Progenitor cell of endocrine pancreas (in vitro differentiated cells): ENCODE data around the genes LVRN and PPIC.

GRCh38 chr5:115708325-115708920 is 82.6 kb upstream of the TMED7 start:
- PRO-cap: no peak

GRCh38 chr5:115801945-115802461 is 14.5 kb downstream of the CDO1 start:
- PRO-cap: no peak

- PRO-cap: no peak
These were observed 9.3 kb downstream of the AP3S1 start for GRCh38 chr5:115851098-115851438.

GRCh38 chr5:115962345-115963345 is at the start of gene LVRN:
TSS of gene LVRN (plus strand) at chr5:115962475.
- PRO-cap: no peak

DNA sequence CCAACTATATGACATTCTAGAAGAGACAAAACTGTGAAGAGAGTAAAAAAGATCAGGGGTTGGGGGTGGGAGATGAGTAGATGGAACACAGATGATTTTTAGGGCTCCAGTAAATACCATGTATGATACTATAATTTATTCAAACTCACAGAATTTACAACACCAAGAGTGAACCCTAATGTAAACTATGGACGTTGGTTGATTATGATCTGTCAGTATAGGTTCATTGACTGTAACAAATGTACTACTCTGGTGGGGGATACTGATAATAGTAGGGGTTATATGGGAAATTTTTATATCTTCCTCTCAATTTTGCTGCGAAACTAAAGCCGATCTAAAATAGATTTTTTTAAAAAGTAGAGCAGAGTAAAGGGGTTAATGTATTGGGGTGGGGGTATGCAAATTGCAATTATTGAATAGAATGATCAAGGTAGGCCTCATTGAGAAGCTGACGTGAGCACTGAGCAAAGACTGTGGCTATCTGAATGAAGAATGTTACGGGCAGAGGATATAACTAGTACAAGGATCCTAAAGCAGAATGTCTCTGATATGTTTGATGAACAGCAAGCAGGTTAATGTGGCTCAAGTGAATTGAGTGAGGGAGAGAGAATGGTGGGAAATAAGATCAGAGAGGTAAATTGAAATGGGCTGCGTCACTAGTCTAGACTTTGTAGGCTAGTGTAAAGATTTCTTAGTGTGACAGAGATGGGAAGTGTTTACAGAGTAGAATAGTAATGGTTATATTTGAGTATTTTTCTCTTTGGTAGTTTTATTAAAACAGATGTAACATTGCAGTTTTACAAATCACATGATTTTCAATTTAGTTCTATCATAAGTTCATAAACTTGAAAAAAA is 152.0 kb downstream of the COMMD10 start:
- PRO-cap: no peak

DNA sequence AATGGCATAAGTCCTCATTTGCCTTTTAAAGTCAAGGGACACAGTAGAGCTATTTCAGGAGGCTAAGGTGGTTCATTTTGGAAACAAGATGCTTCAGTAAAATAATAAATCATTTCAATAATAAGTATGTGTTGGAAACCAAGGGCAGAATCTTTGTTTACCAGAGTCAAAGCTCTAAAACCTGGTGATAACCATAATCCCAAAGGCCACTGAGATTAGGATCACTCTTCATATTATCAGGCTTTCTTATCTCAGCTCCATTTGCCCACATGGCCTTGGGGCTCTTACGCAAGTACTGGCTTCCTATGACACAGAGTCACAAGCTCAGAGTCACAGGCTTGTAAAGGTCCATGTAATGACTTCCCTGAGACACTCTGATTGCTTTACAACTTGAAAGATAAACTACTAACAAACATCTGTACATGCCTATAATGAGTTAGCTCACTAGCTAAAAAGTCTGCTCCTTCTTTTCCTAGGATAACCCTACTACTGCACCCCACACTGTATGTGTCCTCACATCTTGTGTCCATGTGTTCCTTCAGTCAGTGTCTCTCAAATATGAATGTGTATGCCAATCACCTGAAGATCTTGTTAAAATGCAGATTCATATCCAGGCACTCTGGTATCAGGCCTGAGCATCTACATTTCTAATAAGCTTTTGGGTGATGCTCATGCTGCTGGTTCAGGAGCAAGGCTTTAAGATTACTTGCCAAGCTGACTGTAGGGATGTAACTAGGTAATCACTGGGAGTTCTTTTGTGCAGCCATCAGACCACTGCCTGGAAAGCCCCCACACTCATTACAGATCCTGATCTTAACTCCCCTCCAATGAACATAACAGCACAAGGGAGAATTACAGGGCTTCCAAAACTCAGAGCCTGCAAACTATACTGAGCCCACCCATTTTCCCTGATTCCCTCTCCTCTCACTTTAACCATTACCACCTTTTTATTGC is 28.4 kb downstream of the SEMA6A start:
- PRO-cap: no peak

DNA sequence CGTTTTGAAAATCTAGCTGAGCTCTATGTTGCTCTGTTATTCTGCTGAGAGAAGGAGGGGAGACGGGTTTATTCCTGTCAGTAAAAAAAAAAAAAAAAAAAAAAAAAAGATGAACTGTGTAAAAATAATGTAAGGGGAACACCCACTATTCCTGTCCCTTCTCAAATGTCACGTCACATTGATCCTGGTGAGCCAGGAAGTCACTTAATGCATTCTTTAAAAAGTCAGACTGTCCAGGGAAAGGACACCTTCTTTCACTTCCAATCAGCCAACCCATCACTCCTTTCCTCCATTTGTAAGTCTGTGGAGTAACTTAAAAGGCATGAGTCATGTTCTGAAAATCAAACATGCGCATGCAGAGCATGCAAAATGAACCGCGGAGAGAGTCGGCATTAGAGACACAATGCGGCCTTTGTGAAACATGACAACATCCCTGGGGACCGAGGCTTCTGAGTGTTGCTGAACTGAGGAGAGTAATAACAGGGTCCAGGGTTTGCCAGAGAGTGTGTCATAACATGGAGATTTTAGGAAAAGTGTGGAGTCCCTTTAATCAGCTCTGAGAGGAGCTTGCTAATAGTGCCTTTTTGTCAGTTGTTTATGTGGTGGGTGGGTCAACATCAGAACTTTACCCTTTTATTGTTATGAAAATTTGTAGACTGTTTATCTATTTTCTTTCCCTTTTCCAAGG is 77.6 kb upstream of the SEMA6A start:
- PRO-cap: no peak

GRCh38 chr5:117343682-117343977 is 769.0 kb upstream of the SEMA6A start:
- PRO-cap: no peak

GRCh38 chr5:119356668-119357128 is 879 bp downstream of the TNFAIP8 start:
- PRO-cap: no peak

DNA sequence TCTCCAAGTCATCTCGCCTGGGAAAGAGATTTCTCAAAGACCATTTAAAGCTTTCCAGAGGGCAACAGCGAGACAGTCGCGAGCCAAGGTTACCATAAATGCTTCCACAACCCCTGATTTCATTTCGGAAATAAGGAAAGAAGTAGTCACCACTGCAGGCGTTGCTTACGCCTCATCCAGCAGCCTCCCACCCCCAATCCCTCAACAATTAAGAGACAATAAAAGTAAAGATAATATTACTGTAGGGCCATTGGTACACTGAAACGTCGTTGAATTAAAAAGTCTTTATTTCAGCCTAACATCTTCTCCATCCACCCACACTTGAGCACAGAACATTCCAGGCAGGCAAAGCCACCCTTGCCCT is 1.0 kb upstream of the SNCAIP start:
- PRO-cap: no peak

GRCh38 chr5:122493569-122493816 is 181.5 kb downstream of the SNCAIP start:
- PRO-cap: no peak

- PRO-cap: no peak
These were observed 154.0 kb upstream of the SNX2 start for GRCh38 chr5:122620810-122621344.

- PRO-cap: bidirectional peak, plus-strand start at chr5:123036824, minus-strand start at chr5:123036688
These were observed at the start of gene PPIC for GRCh38 chr5:123036322-123036936. TSS of gene PPIC (minus strand) at chr5:123036725.

GRCh38 chr5:123036937-123037431 is 459 bp upstream of the PPIC start:
- PRO-cap: unidirectional peak, minus-strand start at chr5:123037060

- PRO-cap: no peak
These were observed 5.0 kb downstream of the PRDM6 start for GRCh38 chr5:123094059-123094495.

- PRO-cap: no peak
These were observed 73.3 kb downstream of the CEP120 start for GRCh38 chr5:123349923-123350278.

GRCh38 chr5:123511810-123512049 is 247 bp upstream of the CSNK1G3 start:
- PRO-cap: bidirectional peak, plus-strand start at chr5:123512295, minus-strand start at chr5:123511983

DNA sequence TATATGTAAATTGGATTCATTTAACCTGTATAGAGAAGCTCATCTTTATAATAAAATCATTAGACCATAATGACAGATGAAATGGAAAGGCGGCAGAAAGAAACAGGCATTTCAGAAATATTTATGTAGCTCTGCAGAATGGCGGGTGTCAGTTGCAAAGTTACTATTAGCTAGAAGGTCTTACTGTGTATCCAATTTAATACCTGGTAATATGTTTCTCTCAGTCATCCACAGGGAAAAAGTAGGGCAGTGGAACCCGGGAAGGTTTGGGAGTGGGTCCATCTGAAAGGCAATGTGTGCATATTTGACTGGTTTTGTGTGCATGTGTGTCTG is 575.0 kb downstream of the CSNK1G3 start:
- PRO-cap: no peak

DNA sequence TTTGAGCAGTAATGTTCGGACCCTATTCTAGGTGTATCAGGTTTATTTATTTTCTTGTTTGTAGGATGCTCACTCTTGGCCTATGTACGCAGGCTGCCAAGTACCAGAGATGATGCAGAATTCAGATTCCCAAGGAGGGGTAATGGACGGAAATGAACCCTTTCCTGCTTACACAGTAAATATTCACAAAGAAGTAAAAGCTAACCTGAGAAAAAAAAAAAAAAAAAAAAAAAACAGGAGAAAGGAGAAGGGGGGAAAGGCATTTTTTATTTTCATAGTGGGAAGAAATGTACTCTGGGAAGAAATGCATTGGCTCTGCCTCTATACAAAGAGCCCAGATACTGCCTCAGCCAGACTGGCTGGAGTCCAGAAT is 124.7 kb upstream of the ZNF608 start:
- PRO-cap: no peak

- PRO-cap: no peak
These were observed 453.9 kb upstream of the ZNF608 start for GRCh38 chr5:125200206-125200774.